ENCODE measurements around the gene EIF2S1.

DNA sequence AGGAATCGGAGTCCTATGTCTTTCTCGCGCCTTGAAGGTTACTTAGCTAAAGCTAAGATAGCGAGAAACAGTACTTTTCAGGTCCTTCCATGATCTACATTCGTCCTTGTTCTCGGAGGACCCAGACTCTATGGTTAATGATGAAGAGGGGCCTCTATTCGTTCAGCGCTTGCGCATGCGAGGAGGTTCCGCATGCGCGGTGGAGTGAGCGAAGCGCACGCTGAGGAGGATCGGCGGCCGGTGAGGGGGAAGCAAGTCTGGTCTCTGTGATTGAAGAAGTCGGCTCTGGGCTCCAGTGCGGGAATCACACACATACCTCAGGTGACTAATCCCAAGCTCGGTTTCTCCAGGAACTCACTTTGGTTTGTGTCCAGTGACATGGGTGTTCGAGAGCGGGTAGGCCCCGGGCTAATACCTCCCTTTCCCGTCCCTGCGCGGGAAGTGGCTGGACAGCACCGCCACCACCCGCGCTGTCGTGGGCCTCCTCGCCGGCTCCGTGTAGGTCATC is at the start of gene EIF2S1:
Gene EIF2S1, plus strand, starts transcription at position 193 of the 508 bp plus-strand sequence.
- PRO-cap, 4 experiments: peak in 4 of 4 experiments; most common plus-strand start position 223 of the sequence (in 4); most common minus-strand start position 130 of the sequence (in 4)
- RAMPAGE, long total RNA, 4 experiments: start-site peak on the plus strand in 4 of 4 experiments, centred at positions 197 to 218 of the sequence, 359 to 692 reads per replicate

- PRO-cap, 4 experiments: no peak in any of the 4 experiments
- RAMPAGE, long total RNA, 4 experiments: no peak in any of the 4 experiments
These were observed 27.1 kb downstream of the TMEM229B start for GRCh38 chr14:67461339-67461985.

GRCh38 chr14:67514828-67515939 is 17.9 kb upstream of the PLEKHH1 start:
- PRO-cap, 4 experiments: peak in 4 of 4 experiments; most common plus-strand start chr14:67514927 (in 3); most common minus-strand start chr14:67515457 (in 3)
- RAMPAGE, long total RNA, 4 experiments: start-site peak on the minus strand in 2 of 4 experiments, at chr14:67515147-67515226 at its widest, 23 to 34 reads per replicate

DNA sequence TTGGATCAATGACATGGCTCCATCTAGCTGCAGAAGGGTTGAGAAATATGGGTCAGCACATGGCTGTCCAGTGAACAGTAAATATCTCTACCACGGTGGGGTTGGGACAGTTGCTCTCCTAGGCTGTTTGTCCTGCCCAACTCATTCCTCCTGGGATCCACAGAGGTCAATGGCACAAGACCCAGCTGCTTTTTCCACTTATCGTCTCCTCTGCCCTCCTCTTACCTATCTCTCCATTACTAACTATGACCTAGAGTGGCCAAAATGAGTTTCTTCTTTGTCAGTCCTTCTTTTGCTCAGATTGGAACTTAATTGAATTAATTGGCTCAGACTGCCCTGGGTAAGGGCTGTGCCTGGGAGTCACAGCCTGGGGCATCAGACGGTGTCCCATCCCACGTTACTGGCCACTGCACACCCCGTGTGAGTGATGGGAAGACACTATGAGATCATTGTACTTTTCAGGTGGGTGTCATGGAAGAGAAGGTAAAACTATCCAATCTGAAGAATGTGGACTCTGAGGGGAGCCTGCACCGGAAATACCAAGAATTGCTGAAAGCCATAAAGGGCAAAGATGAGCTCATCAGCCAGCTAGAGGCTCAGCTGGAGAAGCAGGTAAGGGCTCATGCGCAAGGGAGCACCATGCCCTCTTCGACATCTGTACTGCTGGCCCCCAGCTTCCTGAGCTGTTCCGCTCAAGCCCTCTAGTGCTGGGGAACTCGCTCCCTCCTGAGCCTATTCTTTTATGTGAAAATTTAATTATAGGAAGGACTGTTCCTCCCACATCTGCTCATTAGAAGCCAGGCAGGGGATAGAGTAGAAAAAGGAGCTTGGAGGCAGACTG is 23.9 kb downstream of the PLEKHH1 start:
- PRO-cap, 4 experiments: no peak in any of the 4 experiments
- RAMPAGE, long total RNA, 4 experiments: no peak in any of the 4 experiments

DNA sequence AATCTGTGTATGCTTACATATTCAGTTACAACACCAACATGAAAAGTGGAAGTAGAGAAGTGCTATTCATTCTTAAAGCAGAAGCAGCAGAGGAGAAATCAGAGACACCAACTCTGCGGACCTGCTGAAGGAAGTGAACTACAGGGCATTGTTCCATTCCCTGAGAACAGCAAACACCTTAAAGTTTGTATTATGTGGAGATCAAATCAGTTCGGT is 34.2 kb downstream of the RAD51B start:
- PRO-cap, 4 experiments: no peak in any of the 4 experiments
- RAMPAGE, long total RNA, 4 experiments: no peak in any of the 4 experiments

DNA sequence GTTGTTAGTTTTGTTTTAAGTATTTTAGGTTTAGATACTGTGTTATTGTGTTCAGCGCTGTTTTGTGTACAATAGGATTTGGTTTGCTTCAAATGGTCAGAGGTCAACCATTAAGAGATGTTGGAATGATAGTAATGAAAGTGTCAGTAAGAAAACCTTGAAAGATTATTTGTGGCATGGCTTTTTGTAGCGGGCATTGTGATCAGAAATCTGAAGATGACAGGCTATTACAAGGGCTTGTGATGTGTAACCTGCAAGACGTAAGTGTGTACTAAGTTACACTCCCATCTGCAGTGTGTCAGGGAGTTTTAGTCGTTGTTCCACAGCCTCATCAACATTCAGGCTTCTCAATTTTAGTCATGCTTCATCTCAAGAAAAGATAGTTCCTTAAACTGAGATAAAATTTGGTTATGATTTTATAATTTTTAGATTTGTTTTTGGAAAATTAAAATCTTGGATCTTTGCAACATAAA is 68.1 kb downstream of the RAD51B start:
- PRO-cap, 4 experiments: no peak in any of the 4 experiments
- RAMPAGE, long total RNA, 4 experiments: no peak in any of the 4 experiments

DNA sequence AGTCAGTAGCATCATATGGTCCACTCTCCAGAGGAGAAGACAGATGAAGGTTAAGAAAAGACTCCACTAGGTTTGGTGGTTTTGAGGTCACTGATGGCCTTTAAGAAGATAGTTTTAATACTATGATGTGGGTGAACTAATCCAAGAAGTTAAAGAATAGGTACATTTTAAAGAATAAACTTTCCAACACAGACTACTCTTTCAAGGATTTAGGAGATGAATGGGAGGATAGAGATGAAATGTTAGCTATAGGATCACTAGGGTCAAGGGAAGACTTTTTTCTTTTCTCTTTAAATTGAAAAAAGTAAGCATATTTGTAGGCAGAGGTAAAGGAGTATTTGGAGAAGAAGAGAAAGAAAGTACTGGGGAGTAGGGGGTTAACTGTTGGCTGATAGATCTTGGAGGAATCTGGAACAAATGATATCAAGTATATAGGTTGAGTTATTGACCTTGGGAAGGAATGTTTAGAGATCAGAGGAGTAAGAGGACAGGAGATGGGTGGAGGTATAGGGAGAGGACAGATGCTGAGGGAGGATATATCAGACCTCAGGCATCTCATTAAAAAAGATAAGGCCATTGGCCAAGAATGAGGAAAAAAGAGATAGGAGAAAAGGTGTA is 135.0 kb downstream of the RAD51B start:
- PRO-cap, 4 experiments: no peak in any of the 4 experiments
- RAMPAGE, long total RNA, 4 experiments: no peak in any of the 4 experiments

GRCh38 chr14:68144116-68144808 is 324.7 kb downstream of the RAD51B start:
- PRO-cap, 4 experiments: no peak in any of the 4 experiments
- RAMPAGE, long total RNA, 4 experiments: no peak in any of the 4 experiments

- PRO-cap, 4 experiments: peak in 1 of 4 experiments; most common plus-strand start chr14:68211110 (in 1); most common minus-strand start chr14:68211091 (in 1)
- RAMPAGE, long total RNA, 4 experiments: no peak in any of the 4 experiments
These were observed 391.2 kb downstream of the RAD51B start for GRCh38 chr14:68210722-68211333.

DNA sequence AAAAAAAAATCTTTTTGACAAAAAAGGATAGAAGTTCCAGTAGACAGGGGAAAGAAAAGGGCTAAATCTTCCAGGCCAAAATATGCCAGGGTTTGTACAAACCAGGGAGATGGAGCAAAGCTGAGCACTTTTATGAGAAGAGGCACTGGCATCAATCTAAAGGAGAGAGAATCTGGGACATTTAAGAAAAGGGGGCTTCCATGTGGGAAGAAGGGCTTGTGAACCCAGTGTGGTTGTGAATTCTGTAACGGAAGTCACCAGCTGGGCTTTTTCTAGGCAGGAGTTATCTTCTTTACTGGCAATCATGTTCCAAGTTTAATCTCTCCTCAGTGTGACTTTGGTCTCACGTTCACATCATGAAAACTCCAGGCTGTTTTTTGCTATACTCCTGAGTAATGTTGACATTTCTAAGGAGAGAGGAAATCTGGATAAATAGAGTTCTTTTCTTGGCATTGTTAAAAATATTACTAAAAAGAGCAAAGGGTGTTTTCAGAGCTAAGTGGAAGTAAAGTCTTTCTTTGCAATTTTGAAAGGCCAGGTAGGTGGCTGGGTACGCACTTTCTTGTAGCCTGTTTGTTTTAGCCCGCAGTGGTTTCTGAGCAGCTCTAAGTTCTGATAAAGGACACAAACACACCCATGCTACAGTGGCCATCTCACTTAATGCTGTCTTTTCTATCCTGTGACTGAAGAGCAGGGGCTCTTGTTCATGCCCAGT is 426.9 kb downstream of the RAD51B start:
- PRO-cap, 4 experiments: no peak in any of the 4 experiments
- RAMPAGE, long total RNA, 4 experiments: no peak in any of the 4 experiments

- PRO-cap, 4 experiments: peak in 2 of 4 experiments; most common minus-strand start chr14:68306544 (in 1)
- RAMPAGE, long total RNA, 4 experiments: no peak in any of the 4 experiments
These were observed 486.5 kb downstream of the ZFP36L1 start for GRCh38 chr14:68306266-68306840.

- PRO-cap, 4 experiments: no peak in any of the 4 experiments
- RAMPAGE, long total RNA, 4 experiments: no peak in any of the 4 experiments
These were observed 343.4 kb downstream of the ZFP36L1 start for GRCh38 chr14:68449359-68449963.

- PRO-cap, 4 experiments: no peak in any of the 4 experiments
- RAMPAGE, long total RNA, 4 experiments: no peak in any of the 4 experiments
These were observed 265.5 kb downstream of the ZFP36L1 start for GRCh38 chr14:68527186-68527966.

GRCh38 chr14:68611460-68612406 is 181.1 kb downstream of the ZFP36L1 start:
- PRO-cap, 4 experiments: no peak in any of the 4 experiments
- RAMPAGE, long total RNA, 4 experiments: no peak in any of the 4 experiments

DNA sequence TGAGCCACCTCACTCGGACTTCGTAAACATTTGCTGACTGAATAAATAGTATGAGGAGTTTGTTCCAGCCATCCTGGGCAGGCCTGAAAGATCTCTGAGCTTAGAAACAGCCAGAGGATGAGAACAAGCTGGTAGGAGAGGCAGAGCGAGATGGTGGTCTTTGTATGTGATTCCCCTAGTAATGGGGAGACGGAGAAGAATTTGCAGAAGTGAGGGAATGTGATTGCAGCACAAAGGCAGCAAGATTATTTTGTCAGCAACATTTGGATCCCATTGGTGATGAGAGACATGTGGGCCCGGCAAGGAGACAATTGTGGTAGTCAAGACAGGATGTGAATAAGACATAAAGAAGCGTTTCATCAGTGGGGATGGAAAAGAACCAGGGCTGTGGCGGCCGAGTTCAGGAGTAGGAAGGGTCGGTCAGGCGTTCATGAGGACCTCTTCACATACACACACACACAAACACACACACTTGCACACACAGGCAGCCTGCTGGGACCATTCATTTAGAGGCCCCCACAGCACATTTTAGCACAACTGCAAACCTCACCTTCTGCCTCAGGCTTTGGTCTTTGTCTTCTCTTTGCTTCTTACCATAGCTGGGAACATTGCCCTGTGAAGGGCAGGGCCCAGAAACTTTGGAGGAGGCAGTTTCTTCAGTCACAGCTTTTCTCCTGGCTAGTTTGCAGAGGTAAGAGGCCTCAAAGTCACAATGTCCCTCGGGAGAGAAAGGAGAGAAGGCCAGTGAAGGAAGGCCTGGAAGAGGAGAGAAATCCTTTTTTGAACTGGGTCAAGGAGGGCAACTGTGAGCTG is 155.3 kb downstream of the ZFP36L1 start:
- PRO-cap, 4 experiments: no peak in any of the 4 experiments
- RAMPAGE, long total RNA, 4 experiments: no peak in any of the 4 experiments

- PRO-cap, 4 experiments: no peak in any of the 4 experiments
- RAMPAGE, long total RNA, 4 experiments: no peak in any of the 4 experiments
These were observed 97.4 kb downstream of the ZFP36L1 start for GRCh38 chr14:68695281-68696118.

- PRO-cap, 4 experiments: no peak in any of the 4 experiments
- RAMPAGE, long total RNA, 4 experiments: no peak in any of the 4 experiments
These were observed 35.2 kb downstream of the ZFP36L1 start for GRCh38 chr14:68757510-68758291.

GRCh38 chr14:68783808-68784292 is 9.0 kb downstream of the ZFP36L1 start:
- PRO-cap, 4 experiments: no peak in any of the 4 experiments
- RAMPAGE, long total RNA, 4 experiments: no peak in any of the 4 experiments

- PRO-cap, 4 experiments: peak in 4 of 4 experiments; most common plus-strand start chr14:68791609 (in 2); most common minus-strand start chr14:68791594 (in 2)
- RAMPAGE, long total RNA, 4 experiments: no peak in any of the 4 experiments
These were observed 1.4 kb downstream of the ZFP36L1 start for GRCh38 chr14:68791485-68791786.

- PRO-cap, 4 experiments: no peak in any of the 4 experiments
- RAMPAGE, long total RNA, 4 experiments: no peak in any of the 4 experiments
These were observed 4.3 kb upstream of the ZFP36L1 start for GRCh38 chr14:68797085-68797739.

Data from spleen (tissue), 7 donors.